Airway epithelial cell (primary cell): ENCODE measurements around a stretch of chr3.

- RAMPAGE, long total RNA: no peak
These were observed 296.9 kb upstream of the TPRG1 start for GRCh38 chr3:188874714-188875514.

DNA sequence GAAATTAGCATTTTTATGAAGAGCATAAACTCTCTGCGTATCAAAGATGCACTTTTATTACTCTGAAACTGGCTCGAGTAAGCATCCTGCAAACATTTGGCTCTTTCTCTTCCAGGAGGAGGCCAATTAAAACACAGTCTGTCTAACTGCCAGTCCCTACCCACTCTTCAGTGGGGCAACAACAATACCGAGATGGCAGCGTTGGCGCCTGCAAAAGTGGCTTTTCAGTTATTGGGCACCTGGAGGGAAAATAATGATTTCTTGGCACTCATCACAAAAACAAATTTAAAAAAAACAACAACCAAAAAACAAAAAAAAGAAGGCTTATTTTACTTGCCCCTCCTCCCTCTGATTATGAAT lies 192.4 kb upstream of the TPRG1 start:
- RAMPAGE, long total RNA: no peak

- RAMPAGE, long total RNA: no peak
These were observed 4.8 kb upstream of the TPRG1 start for GRCh38 chr3:189166867-189167548.

DNA sequence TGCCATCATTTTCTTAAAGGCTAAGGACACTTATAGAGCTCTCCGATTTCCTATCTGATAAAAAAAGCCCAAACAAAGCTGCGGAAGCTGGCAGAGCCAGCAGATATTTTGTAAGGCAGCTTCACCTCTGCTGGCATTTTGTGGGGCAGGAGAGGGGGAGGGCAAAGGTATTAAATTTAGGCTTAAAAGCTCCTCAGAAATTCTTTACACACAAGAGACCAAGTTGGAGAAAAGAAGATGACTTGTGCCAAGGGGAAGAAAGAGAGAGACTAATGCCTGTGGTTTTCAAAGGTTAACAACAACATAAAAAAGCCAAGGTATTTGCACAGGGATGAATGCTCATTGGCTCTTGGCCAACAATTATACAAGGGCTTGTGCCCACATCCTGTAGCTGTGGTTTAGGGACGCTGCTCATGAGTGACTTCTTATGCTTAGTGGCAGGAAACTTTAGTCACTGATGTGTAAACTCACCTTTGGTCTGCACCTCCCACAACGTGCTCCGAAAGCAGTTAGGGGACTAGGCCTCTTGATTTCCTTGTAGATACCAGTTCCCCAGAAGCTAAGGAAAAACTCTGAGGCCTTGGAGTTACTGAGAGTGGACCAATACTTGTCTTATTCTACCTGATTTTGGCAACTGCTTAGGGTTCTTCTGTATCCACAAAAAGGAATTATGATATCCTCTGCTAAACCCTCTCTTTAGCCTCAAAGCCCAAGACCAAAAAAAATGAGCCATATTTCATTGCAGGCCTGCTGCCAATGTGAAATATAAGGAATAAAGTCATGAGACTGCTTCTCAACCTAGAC lies 152.9 kb downstream of the TPRG1 start:
- RAMPAGE, long total RNA: no peak

DNA sequence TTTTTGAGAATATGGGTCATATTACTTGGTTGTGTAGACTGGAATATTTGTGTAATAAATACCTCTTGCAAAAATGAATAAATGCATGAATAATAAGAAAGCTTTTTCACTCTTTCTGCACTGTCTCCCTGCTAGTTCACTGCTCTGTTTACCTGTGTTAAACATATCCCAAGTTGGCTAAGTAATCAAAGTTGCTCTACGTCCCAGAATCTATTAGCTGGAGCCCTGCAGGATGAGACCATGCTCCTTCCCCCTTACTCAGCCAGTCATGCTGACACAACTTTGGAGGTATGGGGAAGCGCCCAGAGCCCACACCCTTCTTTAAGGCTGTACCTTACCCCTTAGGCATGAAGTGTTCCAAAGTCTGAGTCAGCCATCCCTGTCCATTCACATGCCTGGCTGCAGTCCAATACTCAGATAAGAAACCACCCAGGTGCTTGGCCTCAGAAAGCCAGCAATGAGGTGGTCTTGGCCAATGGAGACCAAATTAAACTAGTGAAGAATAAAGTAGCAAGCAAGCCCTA lies 221.1 kb downstream of the TPRG1 start:
- RAMPAGE, long total RNA: no peak

DNA sequence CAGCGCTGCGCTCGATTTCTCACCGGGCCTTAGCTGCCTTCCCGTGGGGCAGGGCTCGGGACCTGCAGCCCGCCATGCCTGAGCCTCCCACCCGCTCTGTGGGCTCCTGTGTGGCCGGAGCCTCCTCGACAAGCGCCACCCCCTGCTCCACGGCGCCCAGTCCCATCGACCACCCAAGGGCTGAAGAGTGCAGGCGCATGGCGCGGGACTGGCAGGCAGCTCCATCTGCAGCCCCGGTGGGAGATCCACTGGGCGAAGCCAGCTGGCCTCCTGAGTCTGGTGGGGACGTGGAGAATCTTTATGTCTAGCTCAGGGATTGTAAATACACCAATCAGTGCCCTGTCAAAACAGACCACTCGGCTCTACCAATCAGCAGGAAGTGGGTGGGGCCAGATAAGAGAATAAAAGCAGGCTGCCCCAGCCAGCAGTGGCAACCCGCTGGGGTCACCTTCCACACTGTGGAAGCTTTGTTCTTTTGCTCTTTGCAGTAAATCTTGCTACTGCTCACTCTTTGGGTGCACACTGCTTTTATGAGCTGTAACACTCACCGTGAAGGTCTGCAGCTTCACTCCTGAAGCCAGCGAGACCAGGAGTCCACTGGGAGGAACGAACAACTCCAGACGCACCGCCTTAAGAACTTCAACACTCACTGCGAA lies 34.7 kb upstream of the TP63 start:
- RAMPAGE, long total RNA: no peak

DNA sequence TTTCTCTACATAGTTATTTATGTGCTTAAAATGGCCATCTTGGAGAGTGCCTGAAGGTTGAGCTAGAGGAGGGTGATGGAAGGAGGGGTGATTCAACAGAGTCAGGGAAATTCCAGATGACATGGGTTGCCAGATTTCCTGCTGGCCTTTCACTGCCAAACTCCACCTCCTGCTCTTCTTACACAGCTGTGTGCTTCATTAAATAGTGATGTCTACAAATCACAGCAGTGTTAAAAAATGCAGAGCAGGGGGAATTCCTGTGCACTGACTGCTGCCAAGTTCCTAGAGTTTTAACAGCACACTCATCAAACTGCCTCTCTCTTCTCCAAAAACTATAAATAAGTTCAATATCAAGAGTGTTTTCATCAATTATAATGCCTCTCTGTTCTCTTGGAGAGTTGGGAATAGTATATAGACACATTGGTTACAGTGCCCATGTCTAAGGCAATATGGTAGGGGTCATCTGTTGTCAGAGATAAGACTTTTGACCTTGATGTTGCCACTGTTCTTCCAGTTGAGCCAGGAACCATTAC lies 79.5 kb downstream of the TP63 start:
- RAMPAGE, long total RNA: no peak

GRCh38 chr3:190058304-190059393 lies 62.0 kb downstream of the P3H2 start:
- RAMPAGE, long total RNA: no peak

DNA sequence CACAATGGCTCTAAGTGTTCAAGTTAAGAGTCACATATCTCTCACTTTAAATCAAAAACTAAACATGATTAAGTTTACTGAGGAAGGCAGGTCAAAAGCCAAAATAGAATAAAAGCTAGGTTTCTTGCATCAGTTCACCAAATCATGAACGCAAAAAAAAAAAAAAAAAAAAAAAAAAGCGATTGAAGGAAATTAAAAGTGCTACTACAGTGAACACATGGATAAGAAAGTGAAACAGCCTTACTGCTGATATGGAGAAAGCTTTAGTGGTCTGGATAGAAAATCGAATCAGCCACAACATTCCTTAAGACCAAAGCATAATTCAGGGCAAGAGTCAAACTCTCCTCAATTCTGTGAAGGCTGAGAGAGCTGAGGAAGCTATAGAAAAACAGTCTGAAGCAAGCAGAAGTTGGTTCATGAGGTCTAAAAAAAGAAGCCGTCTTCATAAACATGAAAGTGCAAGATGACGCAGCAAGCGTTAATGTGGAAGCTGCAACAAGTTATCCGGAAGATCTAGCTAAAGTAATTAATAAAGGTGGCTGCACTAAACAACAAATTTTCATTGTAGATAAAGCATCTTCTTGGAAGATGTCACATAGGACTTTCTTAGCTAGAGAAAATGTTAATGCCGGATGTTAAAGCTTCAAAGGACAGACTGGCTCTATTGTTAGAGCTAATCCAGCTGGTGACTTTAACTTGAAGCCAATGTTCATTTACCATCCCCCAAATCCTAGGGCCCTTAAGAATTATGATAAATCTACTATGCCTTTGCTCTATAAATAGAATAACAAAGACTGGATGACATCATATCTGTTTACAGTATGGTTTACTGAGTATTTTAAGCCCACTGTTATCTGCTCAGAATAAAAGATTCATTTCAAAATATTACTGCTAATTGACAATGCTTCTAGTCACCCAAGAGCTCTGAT lies 19.2 kb downstream of the P3H2 start:
- RAMPAGE, long total RNA: no peak

- RAMPAGE, long total RNA: no peak
These were observed 24.0 kb upstream of the P3H2 start for GRCh38 chr3:190144669-190145165.

GRCh38 chr3:190309475-190309852 lies 12.8 kb downstream of the CLDN1 start:
- RAMPAGE, long total RNA: no peak

- RAMPAGE, long total RNA: no peak
These were observed 66.9 kb downstream of the IL1RAP start for GRCh38 chr3:190580679-190581237.

- RAMPAGE, long total RNA: no peak
These were observed 165.9 kb downstream of the GMNC start for GRCh38 chr3:190696418-190697183.

DNA sequence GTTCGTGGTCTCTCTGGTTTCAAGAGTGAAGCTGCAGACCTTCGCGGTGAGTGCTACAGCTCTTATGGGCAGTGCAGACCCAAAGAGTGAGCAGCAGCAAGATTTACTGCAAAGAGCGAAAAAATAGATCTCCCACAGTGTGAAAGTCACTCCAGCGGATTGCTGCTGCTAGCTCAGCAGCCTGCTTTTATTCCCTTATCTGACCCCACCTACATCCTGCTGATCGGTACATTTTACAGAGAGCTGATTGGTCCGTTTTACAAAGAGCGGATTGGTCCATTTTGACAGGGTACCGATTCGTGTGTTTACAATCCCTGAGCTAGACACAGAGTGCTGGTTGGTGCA lies 12.9 kb upstream of the CCDC50 start:
- RAMPAGE, long total RNA: no peak

GRCh38 chr3:191376498-191377230 lies 46.3 kb upstream of the UTS2B start:
- RAMPAGE, long total RNA: no peak

DNA sequence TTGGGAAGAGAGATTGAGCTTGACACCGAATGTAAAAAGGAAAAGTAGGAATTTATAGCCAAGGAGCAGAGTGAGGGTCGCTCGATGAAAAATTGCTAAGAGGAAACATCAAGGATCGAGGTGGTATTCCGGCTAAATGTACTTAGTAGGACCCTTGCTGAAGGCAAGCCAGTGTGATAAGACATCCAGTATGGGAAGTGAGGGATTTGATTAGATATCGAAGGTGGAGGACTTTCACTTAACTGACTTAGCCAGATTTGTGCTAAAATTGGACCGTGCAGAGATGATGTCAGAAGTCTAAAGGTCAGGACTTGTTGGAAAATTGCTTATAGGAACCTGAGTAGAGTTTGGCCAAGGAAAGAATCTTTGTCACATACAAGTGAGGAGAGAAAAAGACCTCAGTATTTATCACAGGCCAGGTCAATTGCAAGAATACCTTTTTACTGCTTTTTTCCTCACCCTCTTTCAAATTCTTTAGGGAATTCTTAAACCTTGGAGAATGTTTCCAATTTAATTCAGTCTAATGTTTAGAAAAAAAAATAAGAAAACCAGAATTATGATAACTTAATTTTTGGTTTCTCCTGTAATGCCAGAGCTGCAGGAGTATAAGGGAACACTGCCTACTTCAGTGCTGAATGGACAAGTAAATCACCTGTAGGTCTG lies 30.8 kb upstream of the PYDC2 start:
- RAMPAGE, long total RNA: no peak

- RAMPAGE, long total RNA: no peak
These were observed 198.1 kb downstream of the PYDC2 start for GRCh38 chr3:191659084-191659519.

- RAMPAGE, long total RNA: no peak
These were observed 602.5 kb downstream of the PYDC2 start for GRCh38 chr3:192063364-192063977.

DNA sequence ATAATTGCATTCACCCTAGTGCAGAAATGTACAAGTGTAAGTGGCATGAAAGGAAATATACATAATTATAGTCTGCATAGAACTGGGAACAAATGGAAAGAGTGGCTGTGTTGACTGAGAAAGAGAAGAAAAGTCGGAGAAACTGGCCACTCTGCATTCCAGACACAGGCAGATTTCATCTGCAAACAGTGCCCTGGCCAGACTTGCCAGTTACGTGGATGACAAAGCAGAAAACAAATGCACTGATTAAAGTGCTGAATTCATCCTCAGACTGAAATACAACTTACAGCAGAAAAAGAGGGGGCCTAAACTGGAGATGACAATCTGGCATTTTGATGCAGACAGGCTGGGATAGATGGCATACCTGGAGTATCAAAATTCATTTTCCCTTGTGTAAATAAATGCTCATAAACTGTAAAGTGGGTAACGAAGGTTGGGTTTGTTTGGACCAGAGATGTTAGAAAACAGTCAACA lies 129.8 kb downstream of the FGF12 start:
- RAMPAGE, long total RNA: no peak

GRCh38 chr3:192727002-192727243 lies 418 bp downstream of the FGF12 start:
- RAMPAGE, long total RNA: no peak